ENCODE data around the gene DIMT1.

DNA sequence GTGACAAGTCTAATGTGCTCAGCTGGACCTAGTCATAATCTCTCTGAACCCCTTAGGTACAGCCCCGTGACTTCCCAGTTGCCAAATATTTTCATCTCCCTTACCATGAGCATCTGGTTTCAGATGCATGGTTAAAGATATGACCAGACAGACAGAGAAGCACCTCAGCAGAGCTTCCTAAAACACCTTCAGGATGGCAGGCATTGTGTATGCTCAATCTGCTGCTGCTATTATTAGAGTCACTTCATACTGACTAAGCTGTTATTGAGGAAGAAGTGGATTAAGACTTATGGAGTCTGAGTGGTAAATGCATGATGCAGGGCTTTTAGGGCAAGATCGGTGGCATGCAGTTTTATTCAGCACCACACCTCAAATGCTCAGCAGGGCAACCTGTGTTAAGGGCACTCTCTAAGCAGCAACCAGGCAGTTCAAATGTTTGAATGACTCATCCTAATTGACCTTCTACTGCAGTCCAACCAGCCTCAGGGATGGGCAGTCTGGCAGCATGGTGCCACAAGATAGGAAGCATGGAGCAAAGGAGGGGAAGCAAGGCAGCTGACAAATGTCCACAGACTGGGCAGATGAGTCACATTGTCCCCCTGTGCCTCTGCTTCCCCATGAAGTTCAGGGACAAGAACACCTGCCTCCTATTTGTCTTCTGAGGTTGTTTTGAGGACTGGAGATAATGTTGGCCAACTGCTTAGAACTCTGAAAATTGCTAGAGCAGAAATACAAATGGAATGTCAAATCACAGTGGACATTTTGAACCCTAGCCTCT, 80.2 kb upstream of the MIER3 start:
- RRBS: no CpG with 5 or more reads among the region's 2 CpGs

DNA sequence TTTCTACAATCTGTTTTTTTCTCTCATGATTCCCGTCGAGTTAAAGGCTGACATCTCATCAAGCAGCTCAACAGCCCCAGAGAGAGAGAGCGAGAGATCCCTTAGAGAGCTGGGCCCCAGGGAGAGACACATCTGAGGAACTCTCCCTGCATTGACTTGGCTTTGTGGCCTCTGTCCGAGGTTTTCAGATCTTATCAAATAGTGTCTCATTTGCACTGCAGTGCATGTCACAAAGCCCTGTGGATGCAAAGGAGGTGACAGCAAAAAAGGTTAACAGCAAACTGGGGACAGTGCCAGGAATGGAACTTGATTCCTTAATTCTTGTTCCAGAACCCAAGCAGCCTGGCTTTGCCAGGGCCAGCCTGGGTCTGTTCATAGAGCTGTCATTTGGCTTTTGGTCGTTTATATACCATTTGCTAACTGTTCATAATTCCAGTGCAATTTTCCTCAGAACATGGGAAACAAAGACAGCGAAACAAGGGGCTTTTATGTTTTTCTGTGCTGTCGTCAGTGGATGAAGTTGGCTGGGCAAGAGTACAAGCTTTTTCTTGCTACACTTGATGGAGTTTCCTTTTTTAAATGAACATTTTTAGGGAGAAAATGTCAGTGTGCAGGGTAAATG, 19.2 kb upstream of the ACTBL2 start:
- RRBS: no CpG with 5 or more reads among the region's 7 CpGs

DNA sequence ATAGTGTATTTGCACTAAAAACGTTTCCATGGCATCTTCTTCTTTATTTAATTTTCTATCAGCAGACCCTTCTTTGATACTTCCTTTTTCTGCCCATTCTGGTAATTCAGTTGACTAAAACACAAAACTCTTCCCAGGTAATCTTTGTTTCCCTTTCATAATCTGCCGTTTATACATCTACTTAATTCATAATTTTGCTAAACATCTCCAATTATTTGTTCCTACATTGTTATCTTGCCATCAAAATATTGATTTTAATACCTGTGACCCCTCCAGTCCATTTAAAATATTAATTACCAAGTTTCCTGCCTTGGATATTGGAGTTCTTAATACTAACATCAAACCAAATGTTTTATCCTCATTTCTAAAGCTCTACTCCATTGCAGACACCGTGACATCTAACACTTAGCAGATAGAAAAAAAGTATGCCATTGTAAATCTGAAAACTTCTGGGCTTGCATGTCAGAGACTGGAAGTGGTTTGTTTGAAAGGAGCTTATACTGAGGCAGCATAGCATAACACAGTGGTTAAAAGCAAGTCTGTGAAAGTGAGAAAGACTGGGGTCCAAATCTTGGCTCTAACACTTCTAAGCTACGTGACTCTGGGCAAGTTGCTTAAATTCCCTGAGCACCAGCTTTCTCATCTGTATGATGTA, 540.5 kb downstream of the RAB3C start:
- RRBS: no CpG with 5 or more reads among the region's 4 CpGs

GRCh38 chr5:59189220-59190217, 606.6 kb downstream of the RAB3C start:
- RRBS: no CpG with 5 or more reads among the region's 13 CpGs

DNA sequence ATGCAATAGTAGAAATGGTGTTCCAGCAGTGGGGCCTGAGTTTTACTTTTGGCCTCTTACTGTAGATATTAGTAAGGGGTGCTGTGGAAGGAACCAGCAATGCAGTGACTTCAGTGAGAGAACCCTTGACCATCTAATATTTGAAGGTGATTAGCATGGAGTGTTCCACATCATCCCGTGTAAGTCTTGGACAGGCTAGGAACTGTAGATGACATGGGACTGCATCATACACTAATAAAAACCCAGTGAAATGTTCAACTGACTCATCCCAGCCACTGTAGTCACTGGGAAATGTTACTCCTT, 610.9 kb downstream of the RAB3C start:
- RRBS: no CpG with 5 or more reads among the region's 1 CpG

- RRBS: no CpG with 5 or more reads among the region's 3 CpGs
These were observed 611.2 kb downstream of the RAB3C start for GRCh38 chr5:59194105-59194448.

DNA sequence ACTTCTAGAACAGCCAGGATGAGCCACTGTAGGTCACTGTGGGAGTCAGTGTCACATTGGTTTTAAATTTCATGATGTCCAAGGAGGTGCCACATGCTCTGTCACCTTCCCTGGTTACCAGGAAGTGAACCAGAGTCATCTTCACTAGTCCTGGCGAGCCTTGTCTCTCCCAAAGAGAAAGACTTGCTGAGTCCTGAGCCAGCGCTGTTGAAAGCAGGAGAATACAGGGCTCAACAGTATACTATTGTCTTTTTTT, 615.5 kb downstream of the RAB3C start:
- RRBS: no CpG with 5 or more reads among the region's 2 CpGs

- RRBS: no CpG with 5 or more reads among the region's 4 CpGs
These were observed 643.2 kb downstream of the PDE4D start for GRCh38 chr5:59250234-59250719.

DNA sequence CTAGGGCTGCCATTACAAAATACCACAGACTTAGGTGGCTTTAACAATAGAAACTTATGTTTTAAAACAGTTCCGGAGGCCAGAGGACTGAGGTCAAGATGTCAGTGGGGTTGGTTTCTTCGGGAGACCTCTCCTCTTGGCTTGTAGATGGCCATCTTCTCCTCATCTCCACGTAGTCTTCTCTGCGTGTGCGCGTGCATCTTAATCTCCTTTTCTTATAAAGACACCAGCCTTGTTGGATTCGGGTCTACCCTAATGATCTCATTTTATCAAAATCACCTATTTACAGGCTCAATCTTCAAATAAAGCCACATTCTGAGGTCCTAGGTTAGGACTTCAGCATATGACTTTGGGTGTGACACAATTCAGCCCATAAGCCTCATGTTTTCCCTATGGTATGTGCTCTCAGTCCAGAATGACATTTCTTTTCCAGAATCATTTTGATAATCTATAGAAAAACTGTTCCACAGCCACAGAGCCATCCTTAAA, 562.3 kb downstream of the PDE4D start:
- RRBS: no CpG with 5 or more reads among the region's 7 CpGs

DNA sequence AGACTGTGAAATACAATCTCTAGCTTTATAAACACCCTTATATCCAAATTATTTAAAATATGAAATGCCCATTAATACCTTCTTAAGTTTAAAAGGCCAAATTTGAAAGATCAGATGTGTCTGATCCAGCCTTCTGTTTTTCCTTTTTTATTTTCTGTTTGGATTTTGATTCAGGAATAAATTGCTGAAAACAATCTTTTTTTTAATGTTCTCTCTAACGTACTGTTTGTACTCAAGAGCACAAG, 88.1 kb upstream of the PDE4D start:
- RRBS: no CpG with 5 or more reads among the region's 1 CpG

- RRBS: no CpG with 5 or more reads among the region's 2 CpGs
These were observed 161.6 kb downstream of the DEPDC1B start for GRCh38 chr5:60538297-60538782.

DNA sequence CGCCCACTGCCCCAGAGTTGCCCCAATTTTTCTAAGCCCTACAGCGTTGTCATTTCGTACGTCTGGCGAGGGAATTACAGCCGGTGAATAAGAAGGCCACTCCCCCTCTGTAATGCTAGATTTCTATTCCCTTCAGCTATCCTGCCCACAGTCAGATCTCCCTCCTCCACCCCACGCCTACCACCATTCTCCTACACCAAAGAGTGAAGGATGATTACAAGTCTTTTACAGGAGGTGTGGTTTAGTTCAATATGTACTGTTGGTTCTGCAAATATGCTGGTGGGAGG, 83.7 kb upstream of the SMIM15 start:
- RRBS: no CpG with 5 or more reads among the region's 7 CpGs

GRCh38 chr5:61328163-61328696, 3.8 kb upstream of the ZSWIM6 start:
- RRBS: no CpG with 5 or more reads among the region's 1 CpG

GRCh38 chr5:61333165-61334124, 1.4 kb downstream of the ZSWIM6 start:
- RRBS: 1% methylated on average over 46 of the region's 105 CpGs

DNA sequence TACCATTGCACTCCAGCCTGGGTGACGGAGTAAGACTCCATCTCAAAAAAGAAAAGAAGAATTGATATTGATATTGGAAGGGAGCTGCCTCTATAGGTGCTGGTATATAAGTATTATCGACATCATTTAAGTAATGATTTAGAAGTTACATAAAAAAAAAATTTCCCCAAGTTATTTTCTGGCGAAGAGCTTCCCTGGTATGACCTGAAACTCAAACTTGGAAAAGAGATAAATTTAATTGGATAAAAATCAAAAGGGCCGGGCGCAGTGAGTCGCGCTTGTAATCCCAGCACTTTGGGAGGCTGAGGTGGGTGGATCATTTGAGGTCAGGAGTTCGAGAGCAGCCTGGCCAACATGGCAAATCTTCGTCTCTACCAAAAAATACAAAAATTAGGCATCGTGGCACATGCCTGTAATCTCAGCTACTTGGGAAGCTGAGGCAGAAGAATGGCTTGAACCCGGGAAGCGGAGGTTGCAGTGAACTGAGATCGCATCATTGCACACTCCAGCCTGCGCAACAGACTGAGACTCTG, 4.2 kb downstream of the ZSWIM6 start:
- RRBS: no CpG with 5 or more reads among the region's 14 CpGs

- RRBS: no CpG with 5 or more reads among the region's 1 CpG
These were observed 73.2 kb downstream of the ZSWIM6 start for GRCh38 chr5:61405117-61405853.

DNA sequence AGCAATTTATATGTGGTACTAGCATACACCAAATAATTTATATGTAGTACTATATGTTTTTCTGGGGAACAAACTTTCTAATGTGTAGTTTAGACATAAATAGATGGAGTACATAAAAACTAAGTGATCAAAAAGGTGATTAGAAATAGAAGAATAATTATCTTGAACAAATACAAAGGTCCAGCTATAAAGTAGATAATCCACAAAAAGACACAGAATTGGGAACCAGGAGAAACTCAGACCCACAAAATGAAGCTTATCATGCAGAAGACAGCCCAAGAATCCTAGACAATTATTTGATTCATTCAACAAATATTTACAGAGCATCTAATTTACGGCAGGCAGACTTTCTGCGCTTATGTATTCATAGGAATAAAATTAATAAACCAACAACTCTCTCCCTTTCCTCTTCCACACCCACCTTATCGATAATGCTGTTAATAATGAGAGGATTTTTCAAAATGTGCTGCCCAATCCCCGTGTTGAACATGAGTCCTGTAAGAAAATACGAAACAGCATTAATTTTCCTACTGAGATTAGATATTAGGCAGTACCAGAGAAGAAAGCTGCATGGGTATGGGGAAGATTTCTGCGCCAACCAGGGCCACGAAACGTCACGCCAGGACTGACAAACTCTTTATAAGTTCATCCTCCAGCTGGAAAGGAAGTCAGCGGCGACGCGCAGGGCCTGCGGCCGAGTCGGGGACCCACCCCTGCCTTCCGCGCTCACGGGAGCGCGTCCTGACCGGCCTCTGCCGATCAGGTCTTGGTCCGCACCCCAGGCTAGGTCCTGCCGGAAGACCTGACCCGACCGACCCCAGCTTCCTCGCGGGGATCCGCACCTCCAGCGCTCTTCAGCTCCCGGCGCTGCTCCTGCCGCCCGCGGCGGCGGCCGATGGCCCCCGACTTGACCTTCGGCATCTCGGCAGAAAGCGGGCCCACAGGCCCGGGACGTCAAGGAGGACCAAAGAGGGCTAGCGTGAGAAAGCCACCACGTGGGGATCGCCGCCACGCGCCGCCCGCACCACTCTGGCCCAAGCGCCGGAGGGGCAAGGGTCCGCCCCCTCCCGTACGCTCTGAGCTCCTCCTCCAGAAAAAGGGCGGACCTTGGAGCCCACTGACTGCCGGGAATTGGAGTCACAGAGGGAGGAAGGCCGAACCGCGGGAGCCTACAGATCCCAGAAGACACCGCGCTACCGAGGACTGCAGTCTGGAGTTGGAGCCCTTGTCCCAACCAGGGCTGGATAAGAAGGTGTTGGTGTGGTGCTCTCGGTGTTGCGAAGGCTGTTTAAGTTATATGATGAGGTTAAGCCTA, at the start of gene DIMT1:
DIMT1 (minus strand) TSS at position 1,054 of the 1,315 bp plus-strand sequence.
- RRBS: under 1% methylated on average over 35 of the region's 68 CpGs

DNA sequence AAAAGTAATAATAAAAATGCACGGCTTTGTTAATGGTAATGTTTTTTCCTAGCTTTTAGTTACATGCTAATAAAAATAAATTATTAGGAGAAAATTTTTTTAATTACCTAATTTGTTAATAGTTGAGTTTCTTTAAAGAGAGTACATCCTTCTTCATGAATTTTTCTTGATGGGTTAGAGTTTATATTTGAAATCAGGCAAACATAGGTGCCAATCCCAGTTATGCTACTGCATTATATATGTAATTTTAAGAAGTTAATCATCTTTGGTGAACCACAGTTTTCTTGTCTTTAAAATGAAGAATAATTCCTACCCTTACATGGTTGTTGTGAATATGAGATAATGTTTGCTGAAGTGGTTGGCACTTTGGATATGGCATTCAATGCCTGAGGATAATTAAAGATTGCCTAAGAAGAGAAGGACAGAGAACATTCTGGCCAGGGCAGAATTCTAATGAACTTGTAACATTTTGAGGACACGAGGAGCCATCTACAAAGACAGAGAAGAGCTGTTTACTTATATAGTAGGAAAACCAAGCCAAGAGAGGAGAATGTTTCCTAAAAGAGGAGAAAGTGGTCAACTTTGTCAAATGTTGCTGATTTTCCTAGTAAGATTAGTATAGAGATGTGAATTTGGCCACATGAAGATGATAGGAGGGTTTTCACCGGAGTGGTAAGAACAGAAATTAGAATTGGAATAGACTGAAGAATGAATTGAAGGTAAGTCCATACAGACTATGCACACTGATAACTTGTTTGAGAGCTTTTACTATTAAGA, 50.8 kb upstream of the LRRC70 start:
- RRBS: no CpG with 5 or more reads among the region's 3 CpGs

DNA sequence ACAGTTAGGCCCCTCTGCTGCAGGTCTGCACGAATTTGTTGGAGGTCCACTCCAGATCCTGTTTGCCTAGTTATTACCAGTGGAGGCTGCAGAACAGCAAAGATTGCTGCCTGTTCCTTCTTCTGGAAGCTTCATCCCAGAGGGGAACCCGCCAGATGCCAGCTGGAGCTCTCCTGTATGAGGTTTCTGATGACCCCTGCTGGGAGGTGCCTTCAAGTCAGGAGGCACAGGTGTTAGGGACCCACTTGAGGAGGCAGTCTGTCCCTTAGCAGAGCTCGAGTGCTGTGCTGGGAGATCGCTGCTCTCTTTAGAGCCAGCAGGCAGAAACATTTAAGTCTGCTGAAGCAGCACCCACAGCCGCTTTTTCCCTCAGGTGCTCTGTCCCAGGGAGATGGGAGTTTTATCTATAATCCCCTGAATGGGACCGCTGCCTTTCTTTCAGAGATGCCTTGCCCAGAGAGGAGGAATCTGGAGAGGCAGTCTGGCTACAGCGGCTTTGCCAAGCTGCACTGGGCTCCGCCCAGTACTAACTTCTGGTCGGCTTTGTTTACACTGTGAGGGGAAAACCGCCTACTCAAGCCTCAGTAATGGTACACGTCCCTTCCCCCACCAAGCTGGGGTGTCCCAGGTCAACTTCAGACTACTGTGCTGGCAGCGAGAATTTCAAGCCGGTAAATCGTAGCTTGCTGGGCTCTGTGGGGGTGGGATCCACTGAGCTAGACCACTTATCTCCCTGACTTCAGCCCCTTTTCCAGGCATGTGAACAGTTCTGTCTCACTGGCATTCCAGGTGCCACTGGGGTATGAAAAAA, 170.8 kb downstream of the CWC27 start:
- RRBS: no CpG with 5 or more reads among the region's 14 CpGs

All from HTR-8/SVneo (cell line).